WTC11 (cell line): ENCODE results near the gene RSPH9.

GRCh38 chr6:43250857-43251473, 7.7 kb downstream of the TTBK1 start:
- PRO-cap = no peak

DNA sequence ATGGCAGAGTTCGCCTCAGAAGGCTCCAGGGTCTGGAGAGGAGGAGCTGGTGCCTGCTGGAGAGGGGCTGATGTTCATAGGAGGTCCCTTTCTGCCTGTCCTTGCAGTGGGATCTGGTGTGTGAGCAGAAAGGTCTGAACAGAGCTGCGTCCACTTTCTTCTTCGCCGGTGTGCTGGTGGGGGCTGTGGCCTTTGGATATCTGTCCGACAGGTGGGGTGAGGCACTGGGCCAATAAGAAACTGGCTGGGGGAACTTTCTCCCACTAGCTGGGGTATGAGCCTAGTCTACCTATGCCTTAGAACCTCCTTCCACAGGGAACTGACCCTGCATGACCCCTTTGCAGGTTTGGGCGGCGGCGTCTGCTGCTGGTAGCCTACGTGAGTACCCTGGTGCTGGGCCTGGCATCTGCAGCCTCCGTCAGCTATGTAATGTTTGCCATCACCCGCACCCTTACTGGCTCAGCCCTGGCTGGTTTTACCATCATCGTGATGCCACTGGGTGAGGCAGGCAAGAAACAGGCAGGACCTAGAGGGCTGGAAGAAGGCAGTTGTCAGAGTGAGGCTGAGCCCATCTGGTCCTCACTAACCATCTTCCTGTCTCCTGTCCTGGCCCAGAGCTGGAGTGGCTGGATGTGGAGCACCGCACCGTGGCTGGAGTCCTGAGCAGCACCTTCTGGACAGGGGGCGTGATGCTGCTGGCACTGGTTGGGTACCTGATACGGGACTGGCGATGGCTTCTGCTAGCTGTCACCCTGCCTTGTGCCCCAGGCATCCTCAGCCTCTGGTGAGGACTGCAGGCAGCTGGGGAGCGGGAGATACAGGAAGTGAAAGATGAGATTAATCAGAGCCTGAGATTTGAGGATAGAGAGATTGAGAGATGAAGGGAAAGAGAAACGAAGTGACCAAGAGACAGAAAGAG, 1.5 kb downstream of the SLC22A7 start:
- PRO-cap = no peak

- PRO-cap = no peak
These were observed 28.8 kb downstream of the ZNF318 start for GRCh38 chr6:43340680-43340993.

GRCh38 chr6:43368551-43369115, 814 bp downstream of the ZNF318 start:
- PRO-cap = bidirectional peak, plus-strand start at chr6:43369012, minus-strand start at chr6:43368773

DNA sequence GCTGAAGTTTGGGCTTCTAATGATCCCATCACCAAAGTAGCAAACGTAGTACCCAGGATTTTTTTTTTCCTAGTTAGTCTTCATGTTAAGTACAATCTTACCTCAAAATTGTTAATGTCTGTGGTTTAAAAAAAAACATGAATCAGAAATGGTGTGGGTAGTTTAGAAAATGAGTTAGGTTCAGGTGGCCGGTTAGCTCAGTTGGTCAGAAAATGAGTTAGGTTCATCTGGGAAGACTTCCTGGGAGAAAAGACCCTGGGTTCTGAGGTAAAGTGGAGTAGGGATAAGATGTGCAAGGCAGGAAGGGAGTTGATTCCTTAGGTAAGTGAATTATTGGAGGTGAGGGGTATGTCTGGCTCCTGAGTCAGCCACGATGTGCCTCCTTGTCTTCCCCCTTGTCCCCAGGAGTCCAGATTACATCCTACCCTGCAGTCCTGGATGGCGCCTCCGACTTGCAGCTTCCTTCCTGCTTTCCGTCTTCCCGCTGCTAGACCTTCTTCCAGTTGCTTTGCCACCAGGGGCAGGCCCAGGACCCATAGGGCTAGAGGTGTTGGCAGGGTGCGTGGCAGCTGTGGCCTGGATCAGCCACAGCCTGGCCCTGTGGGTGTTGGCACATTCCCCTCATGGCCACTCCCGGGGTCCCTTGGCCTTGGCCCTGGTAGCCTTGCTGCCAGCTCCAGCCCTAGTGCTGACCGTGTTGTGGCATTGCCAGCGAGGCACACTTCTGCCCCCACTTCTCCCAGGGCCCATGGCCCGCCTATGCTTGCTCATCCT, 4.6 kb downstream of the ABCC10 start:
- PRO-cap = no peak

DNA sequence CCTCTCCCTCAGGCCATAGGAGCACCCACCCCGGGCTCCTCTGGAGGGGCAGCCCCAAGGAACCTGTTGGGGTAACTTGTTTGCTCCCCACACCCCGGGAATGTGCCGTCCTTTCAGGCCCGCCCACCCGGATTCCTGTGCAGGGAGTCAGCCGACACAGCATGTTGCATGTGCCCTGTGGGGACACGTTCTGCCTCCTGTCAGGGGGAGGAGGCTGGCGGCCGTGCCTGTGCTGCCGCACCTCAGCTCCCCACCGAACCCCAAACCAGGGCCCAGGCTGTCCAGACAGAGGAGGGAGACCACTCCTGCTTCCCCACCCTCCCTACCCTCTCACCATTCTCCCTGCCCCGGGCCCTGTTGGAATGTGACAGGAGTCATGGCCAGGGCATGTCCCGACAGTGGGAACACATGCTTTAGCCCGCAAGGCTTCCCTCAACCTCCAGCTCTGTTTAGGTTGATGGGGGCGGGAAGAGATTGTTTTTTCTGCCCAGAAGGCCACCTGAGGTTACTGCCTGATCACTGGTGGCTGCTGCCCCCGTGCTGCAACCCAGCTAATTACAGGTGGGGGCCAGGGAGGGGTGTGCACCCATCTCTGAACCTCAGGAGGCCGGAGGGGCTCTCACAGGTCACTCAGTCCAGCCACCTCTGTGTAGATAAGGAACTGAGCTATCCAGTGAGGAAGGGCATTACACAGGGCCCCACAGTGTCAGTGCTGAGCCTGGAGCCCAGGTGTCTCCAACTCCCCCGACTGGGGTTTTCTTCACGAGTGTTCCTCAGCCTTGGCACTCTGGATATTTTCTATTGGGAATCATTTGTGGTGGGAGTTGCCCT, 13.6 kb downstream of the LRRC73 start:
- PRO-cap = no peak

- PRO-cap = no peak
These were observed 3.8 kb downstream of the LRRC73 start for GRCh38 chr6:43505920-43507112.

DNA sequence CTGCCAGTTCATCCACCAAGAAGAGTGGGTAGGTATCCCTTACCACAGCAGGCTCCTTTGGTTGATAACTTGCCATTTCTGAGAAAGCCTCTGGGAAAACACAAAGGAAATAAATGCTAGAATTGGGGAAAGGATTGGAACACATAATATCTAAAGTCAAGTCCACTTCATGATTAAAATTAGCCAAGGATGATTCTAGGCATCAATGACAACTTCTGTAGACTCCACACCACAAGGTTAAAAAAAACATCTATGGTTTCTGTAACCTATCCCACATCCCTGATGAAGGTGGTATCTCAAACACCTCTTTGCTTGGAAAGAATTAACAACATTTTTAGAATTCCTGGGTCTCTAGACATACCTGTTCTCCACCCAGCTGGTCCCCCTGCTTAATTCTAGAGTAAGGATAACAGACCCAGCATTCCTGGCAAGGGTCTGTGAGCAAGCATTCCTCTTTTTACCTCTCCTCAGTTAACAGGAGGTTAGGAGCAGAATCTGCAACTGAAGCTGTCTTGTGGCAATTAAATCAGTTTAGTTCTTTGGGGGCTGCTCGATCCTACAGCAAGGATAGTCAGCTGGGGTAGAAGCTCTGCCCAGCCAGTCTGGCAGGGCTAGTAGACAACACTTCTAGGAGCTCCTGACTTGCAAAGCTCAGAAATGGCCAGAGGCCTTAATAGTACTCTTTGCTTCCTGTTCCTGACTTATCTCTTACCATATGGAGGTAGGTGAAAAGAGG, 11.4 kb downstream of the POLR1C start:
- PRO-cap = no peak

DNA sequence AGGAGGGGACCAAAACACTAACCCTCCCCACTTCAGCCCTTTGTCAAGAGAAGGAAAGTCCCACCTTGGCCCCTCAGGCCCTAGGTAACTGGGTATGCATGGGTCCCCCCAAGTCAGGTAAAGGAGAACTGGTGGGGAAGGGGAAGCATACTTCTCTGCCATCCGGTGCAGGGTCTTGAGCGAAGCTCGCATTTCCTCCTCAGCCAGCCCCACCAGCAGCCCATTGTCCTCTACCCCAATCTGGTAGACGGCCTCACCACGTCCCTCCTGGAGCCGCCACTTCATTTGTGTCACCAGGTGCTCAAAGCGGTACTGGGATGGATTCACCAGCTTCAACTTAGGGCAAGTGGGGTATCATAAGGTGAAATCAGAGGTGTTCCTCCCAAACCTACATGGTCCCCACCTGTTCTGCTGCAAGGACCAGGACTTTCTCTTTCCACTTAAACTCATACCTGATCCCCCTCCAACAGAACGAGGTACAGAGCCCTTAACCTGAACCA, 2.9 kb downstream of the GTPBP2 start:
- PRO-cap = no peak

DNA sequence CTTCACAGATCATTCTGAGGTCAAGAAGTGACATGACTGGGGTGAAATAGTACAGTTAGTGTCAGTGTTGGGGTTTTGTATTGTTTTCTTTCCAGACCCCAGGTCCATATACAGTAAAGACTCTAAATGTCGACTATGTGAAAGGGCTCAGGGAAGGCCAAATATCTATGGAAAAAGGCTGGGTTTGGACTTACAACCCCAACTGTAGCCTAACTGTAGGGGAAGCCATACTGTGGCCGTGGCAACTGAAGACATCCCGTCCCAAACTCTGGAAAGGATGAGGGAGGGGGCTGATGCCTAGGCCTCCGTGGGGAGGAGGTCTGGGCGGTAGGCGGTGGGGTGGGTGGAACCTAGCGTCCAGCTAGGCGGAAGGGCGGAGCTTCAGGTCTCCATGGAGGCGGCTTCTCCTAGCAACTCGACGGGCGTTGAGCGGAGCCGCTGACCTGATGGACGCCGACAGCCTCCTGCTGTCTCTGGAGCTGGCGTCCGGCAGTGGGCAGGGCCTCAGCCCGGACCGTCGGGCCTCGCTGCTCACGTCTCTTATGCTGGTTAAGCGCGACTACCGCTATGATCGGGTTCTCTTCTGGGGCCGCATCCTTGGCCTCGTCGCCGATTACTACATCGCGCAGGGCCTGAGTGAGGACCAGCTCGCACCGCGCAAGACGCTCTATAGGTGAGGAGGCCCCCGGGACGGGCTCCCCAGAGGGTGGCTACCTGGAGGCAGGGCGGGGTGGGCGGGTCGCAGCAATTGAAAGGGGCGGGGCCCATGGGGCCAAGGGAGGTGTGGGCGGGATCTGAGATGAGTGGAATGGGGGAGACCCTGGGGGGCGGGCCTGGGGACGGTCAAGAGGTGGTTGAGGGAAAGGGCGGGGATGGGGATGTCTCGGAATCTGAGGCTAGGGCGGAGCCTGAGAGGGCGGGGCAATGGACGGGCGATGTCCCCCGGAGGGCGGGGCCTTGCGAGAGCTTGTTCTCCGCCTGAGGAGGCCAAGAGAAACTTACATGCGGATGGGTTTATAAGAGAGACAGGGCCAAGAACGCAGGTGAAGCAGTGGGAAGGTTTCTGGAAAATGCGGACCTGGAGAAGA, at the start of gene RSPH9:
Gene RSPH9 (plus strand): TSS at position 384 of the 1,088 bp plus-strand sequence.
- PRO-cap = bidirectional peak, plus-strand start at position 543 of the sequence, minus-strand start at position 270 of the sequence; bidirectional peak, plus-strand start at position 1,001 of the sequence, minus-strand start at position 671 of the sequence

DNA sequence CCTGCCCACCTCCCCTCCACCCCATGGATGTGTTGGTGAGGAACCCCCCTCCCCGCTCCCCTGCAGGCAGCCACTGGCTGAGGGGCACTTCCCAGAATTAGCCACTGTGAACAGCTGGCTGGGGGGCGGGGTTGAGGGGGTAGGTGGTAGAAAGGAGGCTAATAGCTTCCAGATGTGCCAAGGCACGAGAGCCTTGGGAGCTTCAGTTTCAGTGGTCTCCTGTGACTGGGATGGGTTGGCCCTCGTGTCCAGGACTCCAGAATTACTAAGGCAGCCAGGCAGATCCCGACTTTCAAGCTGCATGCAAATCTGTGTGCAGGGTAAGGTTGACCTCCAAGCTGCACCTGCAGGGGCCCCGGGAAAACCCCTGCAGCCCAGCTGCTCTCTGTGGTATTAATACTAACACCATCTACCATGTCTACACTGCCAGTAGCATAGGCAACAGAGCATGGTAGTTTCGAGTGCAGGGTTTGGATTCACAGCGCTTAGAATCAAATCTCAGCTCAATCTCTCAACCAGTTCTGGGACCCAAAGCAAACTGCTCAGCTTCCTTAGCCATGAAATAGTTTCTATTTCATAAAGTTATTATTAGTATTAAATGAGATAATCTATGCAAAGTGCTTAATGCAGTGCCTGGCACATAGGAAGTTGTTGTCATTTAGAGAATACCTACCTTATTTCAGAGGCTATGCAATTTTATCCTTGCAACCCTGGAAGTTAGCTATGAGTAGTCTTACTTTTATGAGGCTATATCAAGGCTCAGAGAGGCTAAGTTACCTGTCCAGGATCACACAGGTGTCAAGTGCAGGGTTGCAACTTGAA, 27.4 kb upstream of the MRPS18A start:
- PRO-cap = no peak

DNA sequence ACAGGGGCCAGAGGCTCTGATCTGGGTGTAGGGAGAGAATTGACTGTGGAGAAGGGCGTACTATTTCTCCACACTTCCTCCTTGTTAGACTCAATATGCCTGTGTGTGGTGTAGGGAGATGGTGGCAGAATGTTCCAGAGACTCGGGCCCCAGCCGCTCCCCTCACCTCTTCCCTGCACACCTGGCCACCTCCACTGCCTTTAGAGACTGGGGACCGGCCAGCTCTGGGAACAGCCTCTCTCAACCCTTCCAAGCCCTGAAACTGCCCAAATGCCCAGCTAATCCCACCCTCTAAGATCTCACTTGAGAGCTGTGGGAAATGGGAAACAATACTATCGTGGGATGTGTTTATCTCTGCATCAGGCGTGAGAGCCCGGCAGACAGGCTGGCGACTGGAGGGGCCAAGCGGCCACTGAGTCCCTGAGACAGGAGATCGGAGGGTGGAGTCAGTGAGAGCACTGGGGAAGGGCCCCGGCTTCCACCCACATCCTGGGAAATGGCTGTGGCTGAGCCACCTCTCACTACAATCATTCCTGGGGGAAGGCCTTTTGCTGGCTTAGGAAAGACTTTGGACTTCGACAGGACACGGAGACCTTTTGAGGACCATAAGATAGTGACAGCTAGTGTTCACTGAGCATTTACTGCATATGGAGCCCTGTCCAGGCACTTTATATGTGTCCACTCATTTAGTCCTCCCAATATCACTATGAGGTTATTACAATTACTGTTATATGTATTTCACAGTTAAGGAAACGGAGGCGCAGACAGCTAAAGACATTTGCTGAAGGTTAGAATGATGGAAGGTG, 31.0 kb upstream of the MRPS18A start:
- PRO-cap = no peak

DNA sequence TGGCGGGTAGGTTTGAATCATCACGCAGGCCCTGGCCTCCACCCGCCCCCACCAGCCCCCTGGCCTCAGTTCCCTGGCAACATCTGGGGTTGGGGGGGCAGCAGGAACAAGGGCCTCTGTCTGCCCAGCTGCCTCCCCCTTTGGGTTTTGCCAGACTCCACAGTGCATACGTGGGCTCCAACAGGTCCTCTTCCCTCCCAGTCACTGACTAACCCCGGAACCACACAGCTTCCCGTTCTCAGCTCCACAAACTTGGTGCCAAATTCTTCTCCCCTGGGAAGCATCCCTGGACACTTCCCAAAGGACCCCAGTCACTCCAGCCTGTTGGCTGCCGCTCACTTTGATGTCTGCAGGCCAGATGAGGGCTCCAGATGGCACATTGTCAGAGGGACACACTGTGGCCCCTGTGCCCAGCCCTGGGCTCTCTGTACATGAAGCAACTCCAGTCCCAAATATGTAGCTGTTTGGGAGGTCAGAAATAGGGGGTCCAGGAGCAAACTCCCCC, 892 bp upstream of the VEGFA start:
- PRO-cap = no peak

GRCh38 chr6:43775418-43776027, 5.5 kb downstream of the VEGFA start:
- PRO-cap = no peak

GRCh38 chr6:43780342-43781455, 10.7 kb downstream of the VEGFA start:
- PRO-cap = no peak

DNA sequence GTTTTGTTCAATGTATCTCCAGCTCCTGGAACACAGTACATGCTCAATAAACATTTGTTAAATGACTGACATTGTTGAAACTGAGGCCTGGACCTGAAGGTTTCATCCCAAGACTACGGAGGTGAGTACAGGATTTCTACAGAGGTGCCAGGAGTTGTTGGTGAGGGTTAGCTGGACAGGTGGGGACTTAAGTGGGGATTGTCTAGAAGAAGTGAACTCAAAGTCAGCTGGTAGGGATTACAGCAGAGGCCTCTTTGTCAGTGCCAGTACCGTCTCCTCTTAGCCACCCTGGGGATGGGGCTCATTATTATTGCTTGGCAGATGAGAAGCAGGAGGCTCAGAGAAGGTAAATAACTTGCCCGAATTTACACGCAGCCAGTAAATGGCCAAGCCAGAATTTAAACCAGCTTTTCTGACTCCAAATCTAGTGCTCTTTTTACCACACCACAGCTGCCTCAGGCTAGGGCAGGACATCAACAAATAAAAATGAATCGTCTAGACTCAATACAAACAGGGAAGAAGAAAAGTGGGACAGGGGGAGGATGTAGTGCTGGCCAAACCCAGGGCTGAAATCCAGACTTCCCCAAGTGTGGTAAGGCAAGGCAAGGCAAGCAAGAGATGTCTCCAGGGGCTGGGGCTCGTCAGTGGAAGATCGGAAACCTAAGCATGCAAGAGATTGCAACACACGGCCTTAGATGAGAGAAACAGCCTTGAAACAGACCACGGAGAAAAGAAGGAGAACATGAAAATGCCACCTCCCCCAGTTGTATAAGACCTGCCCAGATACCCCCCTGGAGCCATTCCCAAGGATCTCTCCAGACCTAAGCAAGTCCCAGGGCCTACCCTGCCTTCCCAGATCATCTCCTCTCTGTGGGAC, 19.8 kb downstream of the VEGFA start:
- PRO-cap = no peak

- PRO-cap = bidirectional peak, plus-strand start at chr6:43926977, minus-strand start at chr6:43926893
These were observed 156.9 kb downstream of the VEGFA start for GRCh38 chr6:43926538-43927670.

DNA sequence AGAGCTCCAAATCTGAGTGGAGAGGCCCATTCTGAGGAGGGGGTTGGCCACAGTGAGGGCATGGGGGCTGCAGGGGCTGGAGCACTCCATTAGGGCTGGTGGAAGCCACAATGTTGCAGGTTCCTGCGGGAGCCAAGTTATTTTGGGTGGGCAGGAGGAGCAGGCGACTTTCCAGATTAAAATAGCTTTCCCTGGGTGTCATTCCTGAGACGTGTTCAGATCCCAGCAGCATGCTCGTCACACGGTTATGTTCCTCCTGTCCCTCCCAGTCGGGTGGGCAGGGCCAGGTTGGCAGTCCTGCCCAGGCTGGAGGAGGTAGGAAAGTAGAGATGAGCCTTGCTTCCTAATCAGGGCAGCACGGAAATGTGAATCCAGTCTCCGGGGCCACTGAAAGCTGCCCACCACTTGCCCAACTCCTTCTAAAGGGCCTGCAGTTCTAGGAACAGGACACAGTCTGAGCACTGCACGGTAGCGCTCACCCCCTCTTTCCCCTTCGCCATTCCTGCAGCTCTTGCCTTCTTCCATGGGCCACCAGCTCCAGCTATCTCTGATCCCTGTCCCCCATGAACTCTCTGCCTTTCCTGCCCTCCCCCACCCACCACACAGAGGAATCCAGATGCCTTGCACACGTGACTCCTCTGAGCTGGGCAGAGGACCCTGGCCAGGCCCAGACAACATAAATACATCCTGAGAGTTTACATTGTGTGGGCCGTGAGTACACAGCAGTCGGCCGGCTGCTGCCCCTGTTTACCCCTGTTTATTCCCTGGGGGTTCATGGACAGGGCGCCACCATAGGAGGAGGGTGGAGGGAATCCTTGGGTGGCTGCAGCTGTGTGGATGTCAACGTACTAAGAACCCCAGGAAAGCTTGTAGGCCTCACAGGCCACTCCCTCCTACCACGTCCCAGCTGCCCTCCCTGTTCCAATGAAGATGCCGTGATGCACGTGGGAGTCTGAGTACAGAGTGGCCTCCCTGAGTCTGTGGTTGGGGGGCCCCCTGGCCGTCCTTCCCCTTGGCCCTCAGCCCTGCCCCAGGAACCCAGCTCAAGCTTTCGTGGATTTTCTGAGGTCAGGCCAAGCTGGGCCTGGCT, 136.7 kb downstream of the MRPL14 start:
- PRO-cap = no peak

GRCh38 chr6:44010733-44011269, 116.5 kb downstream of the MRPL14 start:
- PRO-cap = no peak

DNA sequence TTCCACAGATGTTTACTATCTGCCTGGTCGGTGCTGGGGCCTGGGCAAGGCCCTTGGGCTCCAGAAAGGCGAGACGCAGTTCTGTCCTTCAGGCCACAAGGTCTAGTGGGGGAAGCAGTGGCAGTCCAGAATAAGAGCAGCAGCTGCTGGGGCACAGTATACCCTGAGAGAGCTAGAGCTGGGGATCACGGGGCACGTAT, 103.1 kb downstream of the MRPL14 start:
- PRO-cap = no peak